Cardiac fibroblast (primary cell): ENCODE results near the gene FAM151B.

GRCh38 chr5:79290974-79291285 lies 55.0 kb downstream of the JMY start:
- RRBS, result no CpG with 5 or more reads among the region's 5 CpGs

- RRBS, result no CpG with 5 or more reads among the region's 14 CpGs
Measured at GRCh38 chr5:80055615-80056323, 20.6 kb downstream of the THBS4 start.

GRCh38 chr5:80082662-80083331 lies 47.6 kb downstream of the THBS4 start:
- RRBS, result no CpG with 5 or more reads among the region's 23 CpGs

- RRBS, result no CpG with 5 or more reads among the region's 7 CpGs
Measured at GRCh38 chr5:80083430-80083857, 48.3 kb downstream of the THBS4 start.

- RRBS, result no CpG with 5 or more reads among the region's 2 CpGs
Measured at GRCh38 chr5:80184177-80184913, 71.5 kb downstream of the SERINC5 start.

DNA sequence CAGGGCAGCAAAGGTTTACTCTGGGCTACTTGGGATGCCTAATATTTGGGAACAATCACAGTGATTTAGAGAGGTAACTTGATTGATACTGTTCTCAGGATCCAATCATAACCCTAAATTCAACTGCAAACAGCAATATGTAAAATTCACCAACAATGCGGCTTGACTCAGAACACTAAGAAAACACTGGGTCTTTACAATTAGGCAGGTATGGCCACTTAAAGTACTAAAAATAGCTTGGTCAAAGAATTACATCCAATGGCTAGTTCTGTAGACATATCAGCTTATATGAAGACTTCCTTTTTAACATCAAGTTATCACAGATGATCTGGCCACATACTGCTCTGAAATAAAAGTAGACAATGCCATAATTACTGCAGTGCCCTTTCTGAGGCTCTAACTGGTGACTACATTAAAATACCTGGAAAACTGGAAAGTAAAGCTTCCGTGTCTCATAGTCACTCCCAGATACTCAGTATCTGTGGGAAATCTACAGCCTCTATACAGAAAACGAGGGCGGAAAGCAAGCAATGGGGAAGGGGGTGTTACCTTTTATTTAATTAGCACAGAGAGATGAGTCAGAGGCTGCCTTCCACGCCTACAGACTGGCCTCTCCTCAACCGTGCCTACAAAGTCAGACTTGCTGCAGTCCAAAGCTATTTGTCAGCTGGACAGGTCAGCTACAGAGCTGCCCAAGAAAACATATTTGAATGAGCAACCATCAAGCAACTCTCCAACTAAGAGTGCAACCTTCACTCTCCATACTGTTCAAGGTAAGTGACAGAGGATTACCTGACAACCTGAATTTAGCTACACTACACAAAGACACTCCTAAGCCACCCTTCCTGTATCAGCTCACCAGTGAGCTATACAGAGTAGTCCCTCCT lies 8.7 kb downstream of the SERINC5 start:
- RRBS, result no CpG with 5 or more reads among the region's 6 CpGs

DNA sequence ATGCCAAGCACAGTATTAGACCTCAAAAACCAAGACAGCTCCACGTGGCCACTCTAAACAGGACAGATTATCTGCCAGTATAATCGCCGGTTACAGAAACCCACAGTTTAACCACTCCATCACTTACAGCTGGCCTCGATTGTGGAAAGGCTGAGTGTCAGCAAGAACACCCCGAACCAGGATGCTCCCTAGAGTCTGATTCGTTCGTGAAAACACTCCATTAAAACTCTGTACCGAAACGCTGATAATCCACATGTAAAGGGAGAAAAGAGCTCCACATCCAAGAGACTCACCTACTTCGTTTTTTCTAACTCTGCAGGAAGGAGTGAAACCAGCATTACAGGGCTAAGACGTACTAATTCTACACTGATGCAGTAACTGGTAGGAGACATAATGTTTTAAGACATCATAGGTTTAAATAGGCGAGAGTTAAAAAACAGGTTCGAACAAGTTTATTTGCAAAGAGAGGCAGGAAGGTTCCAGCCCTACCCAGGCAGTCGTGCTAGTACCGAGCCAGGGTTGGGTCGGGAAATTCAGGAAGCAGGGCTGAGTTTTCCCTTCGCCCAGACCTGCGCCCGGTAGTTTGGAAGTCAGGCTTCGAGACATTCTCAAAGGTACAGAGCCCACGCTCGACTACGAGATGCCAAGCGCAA lies 933 bp downstream of the SERINC5 start:
- RRBS, result no CpG with 5 or more reads among the region's 24 CpGs

GRCh38 chr5:80487847-80488859 lies at the start of gene FAM151B:
TSS of gene FAM151B (plus strand) at chr5:80488100.
- RRBS, result 1% methylated on average over 23 of the region's 85 CpGs

GRCh38 chr5:80655433-80655849 lies 658 bp upstream of the DHFR start:
- RRBS, result no CpG with 5 or more reads among the region's 6 CpGs

DNA sequence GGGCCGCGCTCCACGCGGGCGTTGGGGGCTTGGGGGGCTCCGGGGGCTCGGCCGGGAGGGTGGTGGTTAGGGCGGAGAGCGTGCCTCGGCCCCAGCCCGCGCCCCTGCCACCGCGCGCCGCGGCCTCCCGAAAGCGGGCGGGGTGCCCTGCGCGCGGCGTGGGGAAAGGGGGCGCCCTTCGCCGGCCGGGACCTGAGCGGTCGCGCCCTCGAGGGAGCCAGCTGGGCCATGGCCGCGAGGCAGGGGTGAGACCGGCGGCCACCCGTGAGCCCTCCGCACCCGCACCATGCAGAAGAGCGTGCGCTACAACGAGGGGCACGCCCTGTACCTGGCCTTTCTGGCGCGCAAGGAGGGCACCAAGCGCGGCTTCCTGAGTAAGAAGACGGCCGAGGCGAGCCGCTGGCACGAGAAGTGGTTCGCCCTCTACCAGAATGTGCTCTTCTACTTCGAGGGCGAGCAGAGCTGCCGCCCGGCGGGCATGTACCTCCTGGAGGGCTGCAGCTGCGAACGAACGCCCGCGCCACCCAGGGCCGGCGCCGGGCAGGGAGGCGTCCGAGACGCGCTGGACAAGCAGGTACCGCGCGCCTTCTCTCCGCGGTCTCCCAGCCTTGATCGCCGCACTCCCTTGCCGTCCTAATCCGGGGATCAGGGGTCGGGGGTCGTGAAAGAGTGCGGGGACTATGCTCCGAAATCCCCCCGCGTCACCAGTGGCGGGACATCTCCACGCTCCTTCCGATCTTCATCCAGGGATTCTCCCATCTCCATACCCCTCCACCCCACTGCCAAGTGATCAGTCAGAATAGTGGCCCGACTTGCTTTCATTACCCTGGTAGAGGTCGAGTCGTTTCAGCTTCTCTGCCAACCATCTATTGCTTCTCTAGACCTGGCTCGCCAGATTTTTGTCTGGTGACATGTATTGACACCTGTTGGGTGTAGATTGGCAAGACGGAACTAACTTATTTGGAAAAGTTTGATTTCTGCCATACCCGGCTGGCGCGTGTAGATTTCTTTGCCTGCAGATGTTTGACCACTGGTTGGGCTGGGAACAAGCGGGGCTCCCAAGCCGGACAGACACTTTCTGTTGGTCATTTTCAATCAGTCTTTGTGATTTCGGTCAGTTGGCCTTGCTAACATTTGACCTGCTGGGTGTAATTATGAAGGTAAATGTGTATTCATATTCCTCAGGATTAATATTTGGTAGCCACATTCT lies 695 bp downstream of the RASGRF2 start:
- RRBS, result 8% methylated on average over 27 of the region's 100 CpGs

DNA sequence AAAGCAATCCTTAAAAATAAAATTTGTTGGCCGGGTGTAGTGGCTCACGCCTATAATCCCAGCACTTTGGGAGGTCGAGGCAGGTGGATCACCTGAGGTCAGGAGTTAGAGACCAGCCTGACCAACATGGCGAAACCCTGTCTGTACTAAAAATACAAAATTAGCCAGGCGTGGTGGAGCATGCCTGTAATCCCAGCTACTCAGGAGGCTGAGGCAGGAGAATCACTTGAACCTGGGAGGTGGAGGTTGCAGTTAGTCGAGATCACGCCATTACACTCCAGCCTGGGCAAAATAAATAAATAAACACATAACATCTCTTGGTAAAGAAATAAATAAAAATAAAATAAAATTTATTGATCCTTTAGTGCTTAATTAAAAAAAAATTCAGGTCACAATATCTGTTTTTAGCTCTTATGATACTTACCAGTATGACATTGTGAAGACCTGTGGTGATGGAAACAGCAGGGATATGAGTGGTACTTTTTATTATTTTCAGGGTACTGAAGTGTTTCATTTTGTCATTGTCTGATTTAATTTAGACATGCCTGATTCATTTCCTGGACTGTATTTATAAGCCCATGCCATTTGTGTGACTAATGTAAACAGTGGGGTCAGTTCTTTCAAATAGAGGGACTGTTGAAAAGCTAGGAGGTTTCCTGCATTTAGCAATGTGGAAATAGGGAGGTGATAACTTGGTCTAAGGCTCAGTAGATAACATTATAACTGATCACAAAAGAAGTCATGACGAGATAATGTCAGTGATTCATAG lies 7.1 kb downstream of the RASGRF2 start:
- RRBS, result no CpG with 5 or more reads among the region's 8 CpGs

DNA sequence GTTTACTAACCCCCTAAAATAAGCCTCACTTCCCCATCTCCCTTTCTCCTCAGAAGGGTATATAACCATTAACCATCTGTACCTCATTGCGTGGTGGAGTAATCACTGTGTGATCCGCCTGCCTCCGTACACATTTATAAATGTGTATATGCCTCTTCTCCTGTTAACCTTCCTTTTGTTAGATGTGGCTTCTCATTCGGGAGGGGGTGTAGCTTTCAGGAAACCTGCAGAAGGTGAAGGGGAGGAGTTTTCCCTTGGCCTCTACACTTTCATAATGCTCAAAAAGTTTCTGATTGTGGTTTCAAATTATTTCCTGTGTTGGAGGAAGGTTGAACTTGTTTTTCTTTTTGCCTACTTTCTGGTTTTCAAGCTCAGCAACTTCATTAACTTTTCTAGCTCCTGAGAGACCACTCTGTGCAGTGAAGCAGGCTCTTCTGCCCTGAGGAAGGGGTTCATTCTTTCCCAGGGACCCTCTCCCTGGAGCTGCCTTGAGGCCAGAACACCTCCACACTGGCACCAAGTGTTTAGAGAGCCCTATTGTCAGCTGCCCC lies 46.9 kb downstream of the RASGRF2 start:
- RRBS, result no CpG with 5 or more reads among the region's 4 CpGs

GRCh38 chr5:81234680-81235698 lies 1.9 kb downstream of the CKMT2 start:
- RRBS, result no CpG with 5 or more reads among the region's 12 CpGs

DNA sequence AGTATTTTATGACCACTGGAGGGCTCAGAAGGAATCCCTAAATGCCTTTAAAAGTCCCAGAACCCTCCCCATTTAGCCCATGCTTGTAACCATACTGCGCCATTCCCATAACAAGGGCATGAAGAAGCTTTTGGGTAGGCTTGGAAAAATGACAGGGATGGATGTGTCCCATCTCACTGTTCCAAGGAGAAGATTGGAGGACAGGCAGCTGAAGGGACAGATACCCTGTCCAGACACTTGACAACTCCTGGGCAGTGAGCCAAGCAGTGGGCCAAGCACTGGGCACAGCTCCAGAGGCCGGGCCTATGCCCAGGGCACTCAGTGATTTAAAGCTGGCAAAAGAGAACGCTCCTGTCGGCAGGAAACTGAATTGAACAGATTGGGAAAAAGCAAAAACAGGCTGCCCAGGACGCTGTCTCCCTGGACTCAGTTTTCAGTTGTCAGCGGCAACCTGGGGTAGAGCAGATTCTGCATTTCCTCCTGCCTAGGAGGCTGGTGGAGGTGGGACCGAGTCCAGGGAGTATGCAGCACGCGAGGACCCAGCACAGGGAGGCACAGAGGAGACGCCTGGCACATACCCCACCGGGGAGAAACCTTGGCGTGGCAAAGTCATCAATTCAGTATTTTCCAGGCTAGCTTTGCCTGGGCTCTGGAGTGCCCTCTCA lies 106.5 kb upstream of the SSBP2 start:
- RRBS, result no CpG with 5 or more reads among the region's 12 CpGs

DNA sequence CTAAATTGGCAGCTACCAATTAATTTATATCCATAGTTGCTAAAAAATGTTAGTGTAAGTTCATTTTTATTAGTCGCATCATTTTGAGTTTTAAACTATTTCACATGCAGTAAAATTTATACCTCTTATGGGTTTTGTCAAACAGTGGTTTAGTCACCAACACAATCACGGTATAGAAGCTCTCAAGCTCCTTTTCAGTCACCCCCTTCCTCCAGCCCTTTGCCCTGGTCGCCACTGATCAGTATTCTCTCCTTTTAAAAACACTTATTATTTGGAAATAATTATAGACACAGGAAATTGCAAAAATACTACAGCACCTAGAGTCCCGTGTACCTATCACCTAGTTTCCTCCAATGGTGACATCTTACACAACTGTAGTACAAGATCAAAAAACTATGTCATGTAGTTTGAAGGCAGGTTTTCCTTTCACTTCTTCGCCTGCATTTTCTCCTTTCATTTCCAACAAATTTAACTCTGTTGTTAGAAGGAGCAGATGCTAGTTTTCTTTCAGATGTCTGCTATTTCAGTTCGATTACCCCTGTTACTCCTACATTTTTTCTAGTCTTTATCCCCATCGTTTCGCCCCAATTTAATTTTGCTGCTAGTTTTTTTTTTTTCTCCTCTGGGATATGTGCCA lies 745 bp upstream of the ATG10 start:
- RRBS, result no CpG with 5 or more reads among the region's 8 CpGs

GRCh38 chr5:83027085-83027813 lies 49.9 kb downstream of the TMEM167A start:
- RRBS, result no CpG with 5 or more reads among the region's 4 CpGs

- RRBS, result no CpG with 5 or more reads among the region's 3 CpGs
Measured at GRCh38 chr5:83157078-83157571, 79.8 kb downstream of the XRCC4 start.

DNA sequence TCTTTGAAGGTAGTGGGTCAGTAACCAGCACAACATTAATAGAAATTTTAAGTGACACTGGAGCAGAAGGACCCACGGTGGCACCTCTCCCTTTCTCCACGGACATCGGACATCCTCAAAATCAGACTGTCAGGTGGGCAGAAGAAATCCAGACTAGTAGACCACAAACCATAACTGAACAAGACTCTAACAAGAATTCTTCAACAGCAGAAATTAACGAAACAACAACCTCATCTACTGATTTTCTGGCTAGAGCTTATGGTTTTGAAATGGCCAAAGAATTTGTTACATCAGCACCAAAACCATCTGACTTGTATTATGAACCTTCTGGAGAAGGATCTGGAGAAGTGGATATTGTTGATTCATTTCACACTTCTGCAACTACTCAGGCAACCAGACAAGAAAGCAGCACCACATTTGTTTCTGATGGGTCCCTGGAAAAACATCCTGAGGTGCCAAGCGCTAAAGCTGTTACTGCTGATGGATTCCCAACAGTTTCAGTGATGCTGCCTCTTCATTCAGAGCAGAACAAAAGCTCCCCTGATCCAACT lies 68.5 kb downstream of the VCAN start:
- RRBS, result no CpG with 5 or more reads among the region's 5 CpGs

GRCh38 chr5:83579865-83580699 lies 108.5 kb downstream of the VCAN start:
- RRBS, result no CpG with 5 or more reads among the region's 17 CpGs